Melanocyte of skin (primary cell): ENCODE measurements around a stretch of chr4.

- CAGE, long polyA plus RNA, 2 experiments, result no peak in any of the 2 experiments
These were observed 296.3 kb upstream of the KLF3 start for GRCh38 chr4:38367668-38368083.

GRCh38 chr4:38424505-38425118, 239.4 kb upstream of the KLF3 start:
- CAGE, long polyA plus RNA, 2 experiments, result no peak in any of the 2 experiments

DNA sequence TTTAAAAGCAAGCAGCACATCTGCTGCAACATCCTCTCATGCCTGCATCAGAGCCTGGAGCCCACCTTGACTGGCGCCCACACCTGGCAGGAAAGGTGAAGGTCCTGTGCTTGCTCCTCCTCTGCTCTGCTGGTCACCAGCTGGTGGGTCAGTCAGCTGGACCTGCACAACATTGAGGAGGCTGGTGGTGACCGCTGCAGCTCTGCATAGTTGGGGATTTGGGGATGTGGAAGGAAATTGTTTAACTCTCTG, 214.2 kb upstream of the KLF3 start:
- CAGE, long polyA plus RNA, 2 experiments, result no peak in any of the 2 experiments

DNA sequence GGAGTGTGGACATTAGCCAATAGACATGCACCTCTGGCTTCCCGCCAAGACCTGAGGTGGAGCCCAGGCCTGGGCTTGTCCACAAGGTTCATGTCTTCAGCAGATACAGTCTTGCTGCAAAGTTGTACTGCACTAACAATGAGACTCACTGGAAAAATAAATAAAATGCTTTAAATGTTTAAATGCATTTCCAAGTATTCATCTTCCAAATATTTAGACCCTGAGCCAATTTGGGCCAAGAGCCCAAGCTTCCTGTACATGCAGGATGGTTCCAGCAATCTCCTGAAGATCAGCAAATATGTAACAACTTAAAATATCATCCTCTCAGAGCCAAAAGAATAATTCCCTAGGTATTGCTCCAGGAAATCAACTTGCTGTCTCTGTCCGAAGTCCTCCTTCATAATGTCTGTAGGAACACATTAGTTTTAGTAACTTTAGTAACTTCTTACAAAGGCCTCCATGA, 98.6 kb upstream of the KLF3 start:
- CAGE, long polyA plus RNA, 2 experiments, result no peak in any of the 2 experiments

GRCh38 chr4:38609567-38610159, 54.3 kb upstream of the KLF3 start:
- CAGE, long polyA plus RNA, 2 experiments, result no peak in any of the 2 experiments

DNA sequence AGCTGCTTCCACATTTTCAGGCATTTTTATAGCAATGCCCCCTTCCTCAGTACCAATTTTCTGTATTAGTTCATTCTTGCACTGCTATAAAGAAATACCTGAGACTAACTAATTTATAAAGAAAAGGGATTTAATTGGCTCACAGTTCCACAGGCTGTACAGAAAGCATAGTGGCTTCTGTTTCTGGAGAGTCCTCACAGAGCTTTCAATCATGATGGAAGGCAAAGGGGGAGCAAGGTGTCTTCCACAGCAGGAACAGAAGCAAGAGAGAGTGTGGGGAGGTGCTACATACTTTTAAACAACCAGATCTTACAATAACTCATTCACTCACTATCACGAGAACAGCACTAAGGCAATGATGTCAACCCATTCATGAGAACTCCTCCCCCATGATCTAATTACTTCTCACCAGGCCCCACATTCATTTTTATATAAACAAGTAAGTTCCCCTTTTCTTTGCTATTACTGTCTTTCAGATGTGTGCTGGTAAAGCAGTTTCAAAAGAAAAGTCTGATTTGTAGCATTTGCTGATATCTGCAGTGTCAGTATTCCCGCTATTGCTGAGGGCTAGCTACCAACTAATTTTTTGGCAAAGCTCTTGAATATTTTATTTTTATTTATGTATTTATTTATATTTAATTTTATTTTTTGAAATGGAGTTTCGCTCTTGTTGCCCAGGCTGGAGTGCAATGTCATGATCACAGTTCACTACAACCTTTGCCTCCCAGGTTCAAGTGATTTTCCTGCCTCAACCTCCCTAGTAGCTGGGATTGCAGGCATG, 11.9 kb upstream of the TLR1 start:
- CAGE, long polyA plus RNA, 2 experiments, result no peak in any of the 2 experiments

GRCh38 chr4:38928916-38929741, 61.5 kb downstream of the FAM114A1 start:
- CAGE, long polyA plus RNA, 2 experiments, result no peak in any of the 2 experiments

DNA sequence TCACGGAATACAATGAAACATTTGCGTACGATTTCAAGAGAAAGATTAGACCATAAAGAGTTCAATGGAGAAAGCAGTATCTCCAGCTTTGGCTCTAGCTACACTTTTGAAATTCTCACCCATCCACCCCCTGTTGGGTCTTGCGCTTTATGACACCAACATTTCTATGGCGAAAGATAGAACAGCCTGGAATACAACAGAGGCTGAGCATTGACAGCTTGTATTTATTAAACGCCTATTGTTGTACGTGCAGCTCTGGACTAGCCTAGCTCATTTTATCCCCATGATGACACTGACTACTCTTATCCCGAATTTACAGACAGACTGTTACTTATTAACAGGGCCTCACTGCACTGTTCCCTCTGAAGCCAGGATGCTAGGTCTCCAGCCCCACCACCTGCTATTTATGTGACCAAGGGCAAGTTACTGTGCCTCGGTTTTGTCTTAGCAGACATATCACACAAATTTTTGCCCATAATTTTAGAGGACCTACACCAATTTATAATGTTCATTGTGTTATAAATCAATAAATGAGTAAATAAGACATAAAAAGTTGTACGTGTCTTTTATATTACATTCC, 1.0 kb upstream of the RFC1 start:
- CAGE, long polyA plus RNA, 2 experiments, result no peak in any of the 2 experiments

GRCh38 chr4:39413279-39413684, 6.6 kb downstream of the KLB start:
- CAGE, long polyA plus RNA, 2 experiments, result no peak in any of the 2 experiments

DNA sequence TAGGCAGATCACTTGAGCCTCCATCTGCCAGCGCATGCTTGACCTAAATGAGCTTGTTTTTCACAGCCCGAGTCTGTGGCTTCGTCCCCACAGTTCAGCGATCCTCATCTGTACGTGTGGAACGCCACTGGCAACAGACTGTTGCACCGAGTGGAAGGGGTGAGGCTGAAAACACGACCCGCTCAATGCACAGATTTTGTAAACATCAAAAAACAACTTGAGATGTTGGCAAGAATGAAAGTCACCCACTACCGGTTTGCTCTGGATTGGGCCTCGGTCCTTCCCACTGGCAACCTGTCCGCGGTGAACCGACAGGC, 12.5 kb downstream of the RPL9 start:
- CAGE, long polyA plus RNA, 2 experiments, result no peak in any of the 2 experiments

GRCh38 chr4:39464870-39465491, 6.1 kb downstream of the LIAS start:
- CAGE, long polyA plus RNA, 2 experiments, result no peak in any of the 2 experiments

DNA sequence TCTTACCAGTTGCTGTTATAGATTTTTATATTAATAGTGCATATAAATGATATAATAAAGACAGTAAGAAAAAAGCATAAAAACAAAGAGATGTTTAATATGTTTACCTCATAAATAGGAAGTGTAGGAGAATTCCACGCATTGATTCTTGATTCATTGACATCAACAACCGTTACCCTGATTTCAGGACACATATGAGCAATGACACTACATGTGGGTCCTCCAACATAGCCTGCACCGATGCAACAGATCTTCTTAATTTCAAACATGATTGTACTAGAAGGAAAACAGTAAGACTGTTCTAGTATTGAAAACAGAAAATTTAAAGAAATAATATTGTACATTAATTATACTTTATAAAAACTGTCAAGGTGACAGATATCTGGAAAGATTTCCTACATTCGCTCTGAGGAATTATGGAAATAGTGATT, 6.0 kb downstream of the UGDH start:
- CAGE, long polyA plus RNA, 2 experiments, result no peak in any of the 2 experiments

DNA sequence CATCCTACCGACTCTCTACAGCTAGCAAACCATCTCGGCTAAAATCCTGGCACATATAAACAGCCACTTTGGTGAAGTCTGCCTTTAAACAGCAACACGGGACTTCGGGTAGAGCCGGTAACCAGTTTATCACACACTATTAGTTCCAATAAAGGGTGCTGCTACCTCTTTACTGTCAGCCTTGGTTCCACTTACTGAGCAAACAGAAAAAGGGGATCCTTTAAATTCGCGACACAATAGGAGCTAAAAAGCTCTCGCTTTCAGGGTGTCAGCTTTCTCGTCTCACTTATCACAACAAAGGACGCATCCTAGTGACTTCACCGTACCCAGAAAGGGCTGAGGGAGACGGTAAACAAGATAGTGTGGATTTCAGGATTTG, 678 bp downstream of the SMIM14 start:
- CAGE, long polyA plus RNA, 2 experiments, result no peak in any of the 2 experiments

GRCh38 chr4:39733694-39734335, 35.9 kb downstream of the UBE2K start:
- CAGE, long polyA plus RNA, 2 experiments, result no peak in any of the 2 experiments

DNA sequence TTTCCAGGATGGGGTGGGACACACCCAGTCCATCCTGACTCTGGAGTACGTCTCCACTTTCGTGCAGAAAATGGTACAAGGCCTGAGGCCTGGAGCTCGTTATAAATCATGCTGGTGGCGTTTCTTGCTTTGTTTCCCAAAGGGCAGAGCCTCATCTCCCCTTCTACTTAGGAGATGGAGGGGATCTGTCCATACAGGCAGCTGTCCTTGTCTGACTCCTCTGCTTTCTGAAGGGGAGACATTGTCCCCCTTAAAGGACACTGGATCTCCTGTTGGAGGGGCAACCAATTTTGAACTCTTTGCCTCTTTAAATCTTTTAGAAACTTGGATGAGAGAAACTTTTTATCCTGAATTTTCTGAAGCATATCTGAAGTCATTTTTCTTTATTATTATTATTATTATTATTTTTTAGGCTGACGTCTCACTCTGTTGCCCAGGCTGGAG, 3.0 kb upstream of the RHOH start:
- CAGE, long polyA plus RNA, 2 experiments, result no peak in any of the 2 experiments

GRCh38 chr4:40200939-40201239, 4.1 kb downstream of the RHOH start:
- CAGE, long polyA plus RNA, 2 experiments, result no peak in any of the 2 experiments

DNA sequence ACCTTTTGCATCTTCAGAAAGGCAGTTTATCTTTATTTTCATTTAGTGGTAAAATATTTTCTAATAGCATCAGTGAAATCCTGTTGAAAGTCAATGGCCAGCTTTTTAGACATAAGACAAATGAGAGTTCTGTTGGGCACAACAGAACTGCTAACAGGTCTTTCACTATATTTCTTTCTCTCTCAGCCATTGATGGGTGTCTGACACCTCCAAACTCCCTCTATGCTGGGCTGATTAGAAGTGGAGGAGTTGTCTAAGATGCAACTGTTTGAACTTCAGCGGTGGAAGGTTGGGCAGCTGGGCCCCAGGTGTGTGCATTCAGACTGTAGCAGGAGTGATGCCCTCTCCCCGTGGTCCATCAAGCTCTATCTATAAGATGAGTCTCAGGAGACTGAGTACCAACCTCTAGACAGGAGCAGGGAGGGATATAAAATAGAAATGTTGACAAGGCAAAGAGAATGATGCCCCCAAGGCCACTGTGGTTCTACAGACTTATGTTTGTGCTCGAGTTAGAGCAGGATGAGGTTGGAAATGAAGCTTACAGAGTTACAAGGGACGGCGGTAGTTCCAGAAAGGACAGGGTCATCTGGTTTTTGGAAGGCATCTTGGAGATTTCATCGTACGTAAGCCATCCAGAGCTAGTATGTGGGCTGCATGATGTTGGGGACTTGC, 28.1 kb upstream of the CHRNA9 start:
- CAGE, long polyA plus RNA, 2 experiments, result no peak in any of the 2 experiments

GRCh38 chr4:40316163-40316732, 18.9 kb upstream of the CHRNA9 start:
- CAGE, long polyA plus RNA, 2 experiments, result no peak in any of the 2 experiments

DNA sequence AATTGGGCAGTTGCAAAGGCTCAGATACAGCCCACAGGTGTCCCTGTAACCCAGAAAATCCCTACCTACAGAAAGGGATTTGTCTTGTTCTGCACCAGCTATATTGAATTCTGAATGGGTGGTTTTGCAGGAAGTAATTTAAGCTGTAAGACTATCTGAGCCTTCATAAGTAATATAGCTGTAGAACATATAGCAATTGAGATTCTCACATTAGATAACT, 34.6 kb downstream of the CHRNA9 start:
- CAGE, long polyA plus RNA, 2 experiments, result no peak in any of the 2 experiments

GRCh38 chr4:40377555-40378090, 42.5 kb downstream of the CHRNA9 start:
- CAGE, long polyA plus RNA, 2 experiments, result no peak in any of the 2 experiments